Fibroblast of the aortic adventitia (primary cell): ENCODE results near the genes KISS1 and CNTN2.

DNA sequence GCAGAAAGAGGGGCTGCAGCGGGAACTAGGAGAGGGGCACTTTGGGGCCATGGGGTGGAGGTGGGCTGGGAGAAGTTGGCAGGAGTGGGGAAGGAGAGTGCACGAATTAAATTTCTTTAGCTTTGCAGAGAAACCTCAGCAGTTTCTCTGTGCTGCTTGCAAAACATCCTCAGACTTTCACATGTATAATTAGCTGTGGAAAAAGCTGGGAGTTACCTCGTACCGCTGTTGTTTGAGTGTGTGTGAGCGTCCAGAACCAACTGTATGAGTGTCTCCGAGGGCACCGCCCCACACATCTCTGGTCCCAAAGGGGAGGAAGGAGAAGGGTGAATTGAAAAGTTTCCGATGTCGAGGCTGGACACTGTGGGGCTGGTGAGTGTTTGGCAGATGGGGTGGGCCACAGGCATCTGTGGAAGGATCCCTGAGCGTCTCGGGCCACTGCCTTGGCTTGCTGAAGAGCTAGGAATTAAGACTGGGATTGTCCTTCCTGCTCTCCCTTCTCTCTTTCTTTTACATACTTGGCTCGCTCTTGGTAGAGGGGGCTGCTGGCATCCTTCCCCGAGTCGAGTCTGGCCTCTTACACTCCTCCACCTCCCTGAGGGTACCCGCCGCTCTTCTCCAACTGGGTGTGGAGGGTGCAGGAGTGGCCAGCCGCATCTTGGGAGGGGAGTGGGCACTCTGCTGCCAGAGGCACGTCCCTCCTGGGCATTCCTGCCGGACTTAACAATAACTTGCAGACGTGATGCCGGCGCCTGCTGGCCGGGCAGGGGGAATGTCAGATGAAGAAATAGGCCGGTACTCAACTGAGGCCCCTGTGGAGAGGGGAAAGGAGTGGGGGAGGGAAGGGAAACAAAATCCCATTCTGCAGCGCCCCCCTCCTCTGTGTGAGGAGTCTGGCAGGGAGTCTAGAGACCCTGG, 1.3 kb downstream of the ATP2B4 start:
- CAGE, long polyA plus RNA, result no peak

DNA sequence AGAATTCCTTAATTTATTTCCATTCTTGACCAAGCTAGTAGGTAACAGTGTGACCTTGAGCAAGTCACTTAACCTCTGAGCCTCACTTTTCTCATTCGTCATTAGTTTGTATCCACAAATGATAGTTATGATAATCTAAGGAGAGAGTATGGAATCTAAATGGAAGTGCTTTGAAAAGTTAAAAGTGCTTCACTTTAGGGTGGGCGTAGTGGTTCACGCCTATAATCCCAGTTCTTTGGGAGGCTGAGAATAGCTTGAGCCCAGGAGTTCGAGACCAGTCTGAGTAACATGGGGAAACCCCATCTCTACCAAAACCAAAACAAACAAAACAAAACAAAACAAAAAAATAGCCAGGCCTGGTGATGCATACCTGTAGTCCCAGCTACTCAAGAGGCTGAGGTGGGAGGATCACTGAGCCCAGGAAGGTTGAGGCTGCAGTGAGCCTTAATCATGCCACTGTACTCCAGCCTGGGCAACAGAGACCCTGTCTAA, 22.7 kb downstream of the ATP2B4 start:
- CAGE, long polyA plus RNA, result no peak

DNA sequence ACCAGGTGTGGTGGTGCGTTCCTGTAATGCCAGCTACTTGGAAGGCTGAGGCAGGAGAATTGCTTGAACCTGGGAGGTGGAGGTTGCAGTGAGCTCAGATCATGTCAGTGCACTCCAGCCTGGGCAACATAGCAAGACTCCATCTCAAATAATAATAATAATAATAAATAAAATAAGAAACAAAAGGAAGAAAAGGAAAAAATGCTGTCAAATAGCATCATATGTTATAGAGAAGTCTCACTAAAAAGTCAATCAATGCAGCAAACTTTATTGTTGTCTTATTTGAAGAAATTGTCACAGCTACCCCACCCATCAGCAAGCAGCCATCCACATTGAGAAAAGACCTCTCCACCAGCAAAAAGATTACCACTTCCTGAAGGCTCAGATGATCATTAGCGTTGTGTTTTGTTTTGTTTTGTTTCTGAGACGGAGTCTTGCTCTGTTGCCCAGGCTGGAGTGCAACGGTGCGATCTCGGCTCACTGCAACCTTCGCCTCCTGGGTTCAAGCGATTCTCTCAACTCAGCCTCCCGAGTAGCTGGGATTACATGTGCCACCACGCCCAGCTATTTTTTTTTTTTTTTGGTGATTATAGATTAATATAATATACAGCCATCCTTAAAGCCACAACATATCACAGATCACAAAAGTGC, 29.0 kb downstream of the ATP2B4 start:
- CAGE, long polyA plus RNA, result no peak

GRCh38 chr1:204041441-204041812, 31.5 kb upstream of the SOX13 start:
- CAGE, long polyA plus RNA, result no peak

GRCh38 chr1:204081116-204081452, 8.2 kb downstream of the SOX13 start:
- CAGE, long polyA plus RNA, result no peak

DNA sequence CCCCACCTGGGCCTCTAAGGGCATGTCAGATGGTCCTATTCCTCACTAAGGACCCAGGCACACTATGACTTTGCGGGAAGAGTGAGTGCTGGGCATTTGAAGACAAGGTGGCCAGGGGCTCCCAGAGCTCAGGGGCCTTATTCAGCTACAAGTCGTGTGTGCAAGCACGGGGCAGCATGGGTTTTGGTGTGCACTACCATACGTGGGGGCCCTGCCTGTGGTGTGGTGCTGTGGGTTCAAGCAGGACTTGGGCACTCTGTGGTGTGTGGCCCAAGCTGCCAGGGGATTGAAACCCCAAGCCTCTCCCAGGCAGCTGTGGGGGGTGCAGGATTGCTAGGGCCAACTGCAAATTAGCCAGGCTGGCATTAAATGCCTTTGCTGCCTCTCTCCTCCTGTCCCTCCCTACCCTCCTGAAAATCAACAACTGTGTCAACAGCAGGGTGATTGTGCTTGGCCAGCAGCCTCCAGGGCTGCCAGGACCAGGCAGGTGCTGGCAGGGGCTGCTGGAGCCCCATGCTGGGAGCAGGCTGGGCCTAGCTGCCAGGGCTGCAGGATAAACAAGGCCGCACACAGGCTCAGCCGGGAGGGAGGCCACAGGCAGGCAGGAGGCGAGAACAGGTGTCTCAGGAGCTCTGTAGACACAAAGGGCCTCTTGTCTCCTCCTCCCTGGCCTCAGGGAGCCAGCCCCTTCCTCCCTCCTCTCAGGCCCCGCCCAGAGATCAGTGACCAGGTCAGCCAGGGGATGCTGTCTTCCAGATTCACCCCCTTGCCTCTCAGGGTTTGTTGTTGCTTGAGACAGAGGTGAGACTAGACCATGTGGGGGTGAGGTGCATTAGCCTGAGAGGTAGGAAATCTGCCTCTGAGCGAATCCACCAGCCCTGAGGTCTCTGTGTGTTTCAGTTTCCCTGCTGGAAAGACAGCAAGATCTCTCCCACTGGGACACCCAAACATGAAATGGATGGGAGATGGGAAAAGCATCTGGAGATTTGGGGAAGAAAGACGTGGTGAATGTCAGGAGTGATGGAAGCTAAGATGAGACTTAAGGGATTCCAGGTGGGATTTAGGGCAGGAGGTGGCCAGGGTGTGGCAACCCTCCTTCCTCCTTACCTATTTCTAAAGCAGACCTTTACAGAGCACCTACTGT, 11.5 kb downstream of the SOX13 start:
- CAGE, long polyA plus RNA, result no peak

- CAGE, long polyA plus RNA, result no peak
Measured at GRCh38 chr1:204194064-204194631, 2.1 kb downstream of the KISS1 start.

DNA sequence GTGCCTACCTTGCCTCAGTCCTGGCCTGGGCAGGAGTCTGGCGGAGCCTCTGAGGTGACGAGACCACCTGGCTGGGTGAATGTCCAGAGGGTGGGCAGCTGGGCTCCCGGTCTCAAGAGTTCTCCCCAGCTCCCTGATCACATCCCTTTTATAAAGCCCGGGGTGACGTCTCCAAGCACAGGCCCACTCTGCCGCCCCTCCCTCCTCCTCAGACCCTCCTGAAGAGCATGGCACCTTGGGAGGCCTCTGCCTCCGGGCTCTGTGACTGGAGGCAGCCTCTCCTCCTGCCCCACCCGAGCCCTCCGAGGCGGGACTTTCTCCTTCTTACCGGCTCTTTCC, at the start of gene KISS1:
Gene KISS1, minus strand, starts transcription at position 124 of the 339 bp plus-strand sequence.
- CAGE, long polyA plus RNA, result no peak

DNA sequence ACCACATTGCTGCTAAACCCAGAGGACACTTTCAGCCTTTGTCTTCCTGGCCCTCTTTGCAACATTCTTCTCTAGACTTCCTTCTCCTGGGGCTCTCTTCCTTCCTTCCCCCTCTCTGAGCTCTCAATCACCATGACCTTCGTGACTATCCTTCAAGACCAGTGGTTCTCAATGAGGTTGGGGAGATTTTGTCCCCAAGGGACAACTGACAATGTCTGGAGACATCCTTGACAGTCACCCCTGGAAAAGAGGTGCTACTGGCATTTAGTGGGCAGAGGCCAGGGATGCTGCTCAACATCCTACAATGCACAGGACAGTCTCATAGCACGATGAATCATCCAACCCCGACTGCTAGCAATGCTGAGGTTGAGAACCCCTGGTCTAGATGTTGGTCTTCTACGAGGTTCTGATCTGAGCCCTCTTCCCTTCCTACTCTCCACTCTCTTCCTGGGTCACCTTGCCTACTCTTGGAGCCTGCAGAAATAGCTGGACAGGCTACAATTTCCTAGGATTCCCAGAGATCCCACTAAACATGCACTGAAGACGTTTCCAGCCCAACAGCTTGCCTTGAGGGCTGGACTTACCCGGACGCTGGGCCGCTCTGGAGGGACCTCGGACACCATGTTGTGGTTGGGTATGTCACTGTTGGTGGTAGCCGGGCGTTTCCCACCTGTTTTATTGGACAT, 59.4 kb upstream of the GOLT1A start:
- CAGE, long polyA plus RNA, result no peak

DNA sequence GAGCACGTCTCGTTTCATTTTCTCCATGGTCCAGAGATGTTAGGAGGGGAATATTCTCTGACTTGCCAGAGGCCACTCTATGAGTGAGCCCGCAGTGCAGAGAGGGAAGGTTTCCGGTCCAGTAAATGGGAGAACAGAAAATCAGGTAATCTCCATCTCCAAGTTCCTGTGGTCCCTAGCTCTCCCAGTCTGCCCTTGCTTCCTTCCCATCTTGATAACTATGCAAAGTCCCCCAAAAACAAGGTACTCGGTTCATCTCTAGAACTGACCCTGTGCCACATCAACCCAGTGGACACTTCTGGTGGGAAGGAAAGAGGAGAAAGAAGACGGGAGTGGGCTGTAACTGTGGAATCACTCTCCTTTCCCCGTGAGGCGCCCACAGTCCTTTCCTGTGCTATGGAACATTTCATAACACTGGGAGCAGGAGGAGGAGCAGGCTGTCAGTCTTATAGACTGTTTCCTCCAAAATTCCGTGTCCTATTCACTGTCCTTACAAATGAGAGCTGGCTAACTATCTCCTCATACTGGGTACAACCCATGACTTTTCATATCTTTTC, 40.8 kb downstream of the PLEKHA6 start:
- CAGE, long polyA plus RNA, result no peak

- CAGE, long polyA plus RNA, result no peak
Measured at GRCh38 chr1:204320346-204320996, 39.3 kb downstream of the PLEKHA6 start.

DNA sequence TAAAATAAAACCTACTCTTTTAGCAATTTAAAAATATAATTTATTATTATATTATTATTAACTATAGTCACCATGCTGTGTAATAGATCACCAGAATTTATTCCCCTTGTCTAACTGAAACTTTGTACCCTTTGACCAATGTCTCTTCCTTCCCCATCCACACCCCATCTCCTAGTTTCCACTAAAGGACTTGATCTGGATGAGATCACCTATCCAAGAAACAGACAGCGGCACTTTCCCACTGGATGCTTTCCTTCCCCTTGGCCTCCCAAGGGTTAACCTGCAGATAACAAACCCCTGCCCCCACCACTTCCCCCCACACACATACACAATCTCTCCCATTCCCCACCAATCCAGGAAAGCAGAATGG, 24.8 kb downstream of the PLEKHA6 start:
- CAGE, long polyA plus RNA, result no peak

DNA sequence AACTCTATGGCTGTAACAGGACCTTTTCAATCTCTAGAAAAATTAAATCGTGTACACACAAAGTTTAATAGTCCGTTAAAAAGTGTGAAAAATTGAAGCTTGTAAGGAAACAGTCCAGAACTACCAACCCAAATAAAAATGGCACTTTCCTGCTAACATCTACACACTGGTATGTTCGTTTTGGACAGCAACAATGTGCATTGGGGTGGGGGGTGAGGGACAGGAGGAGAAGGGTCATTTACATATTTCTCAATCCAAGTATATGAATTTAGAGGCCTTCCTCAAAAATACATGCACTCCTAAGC, 2.6 kb downstream of the PPP1R15B start:
- CAGE, long polyA plus RNA, result no peak

GRCh38 chr1:204480439-204481542, 13.8 kb downstream of the PIK3C2B start:
- CAGE, long polyA plus RNA, result no peak

DNA sequence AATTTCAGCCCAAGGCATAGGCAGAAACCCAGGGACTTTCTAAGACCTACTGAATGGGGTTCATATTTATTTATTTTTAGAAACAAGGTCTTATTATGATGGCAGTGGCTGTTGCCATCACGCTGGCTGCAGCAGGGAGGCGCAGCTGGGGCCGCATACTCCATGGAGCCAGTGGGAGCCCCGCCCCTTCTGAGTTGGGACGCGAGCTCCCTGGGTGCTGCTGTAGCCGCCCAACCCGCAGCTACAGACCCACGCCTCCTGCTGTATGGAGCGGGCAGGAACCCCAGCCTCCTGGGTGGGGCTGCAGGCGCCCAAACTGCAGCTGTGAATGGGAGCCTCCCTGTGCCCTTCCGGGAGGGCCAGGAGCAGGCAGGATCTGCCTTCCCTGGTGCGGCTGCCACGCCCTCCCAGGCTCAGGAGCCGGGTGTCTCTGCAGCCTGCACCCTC, 66.4 kb upstream of the LRRN2 start:
- CAGE, long polyA plus RNA, result no peak

DNA sequence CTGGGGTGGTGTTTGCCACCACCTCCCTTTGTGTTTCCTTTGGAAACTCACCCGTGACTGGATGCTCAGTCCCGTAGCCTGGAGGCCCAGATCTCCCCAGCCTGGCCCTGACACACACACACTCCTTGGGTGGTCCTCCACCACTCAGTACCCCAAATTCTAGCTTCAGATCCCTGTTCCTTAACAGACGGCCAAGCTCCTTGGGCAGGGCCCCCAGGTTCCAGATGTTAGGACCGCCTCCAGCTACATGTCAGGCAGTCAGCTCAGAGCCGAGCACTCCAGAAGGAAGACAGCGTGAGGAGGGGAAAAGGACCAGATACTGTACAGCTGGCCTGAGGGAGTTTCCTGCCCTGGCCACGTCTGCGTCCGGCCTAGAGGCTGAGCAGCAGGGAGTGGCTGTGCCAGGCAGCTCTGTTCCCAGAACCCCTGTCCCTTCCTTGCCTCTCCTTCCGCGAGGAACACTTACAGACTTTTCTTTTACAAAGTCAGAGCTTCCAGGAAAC, 45.5 kb upstream of the CNTN2 start:
- CAGE, long polyA plus RNA, result no peak

- CAGE, long polyA plus RNA, result no peak
Measured at GRCh38 chr1:205042602-205043569, at the start of gene CNTN2. Gene CNTN2, plus strand, starts transcription at chr1:205043212.

- CAGE, long polyA plus RNA, result no peak
Measured at GRCh38 chr1:205119646-205120771, 1.8 kb downstream of the RBBP5 start.

- CAGE, long polyA plus RNA, result no peak
Measured at GRCh38 chr1:205175407-205176197, 35.9 kb downstream of the DSTYK start.

DNA sequence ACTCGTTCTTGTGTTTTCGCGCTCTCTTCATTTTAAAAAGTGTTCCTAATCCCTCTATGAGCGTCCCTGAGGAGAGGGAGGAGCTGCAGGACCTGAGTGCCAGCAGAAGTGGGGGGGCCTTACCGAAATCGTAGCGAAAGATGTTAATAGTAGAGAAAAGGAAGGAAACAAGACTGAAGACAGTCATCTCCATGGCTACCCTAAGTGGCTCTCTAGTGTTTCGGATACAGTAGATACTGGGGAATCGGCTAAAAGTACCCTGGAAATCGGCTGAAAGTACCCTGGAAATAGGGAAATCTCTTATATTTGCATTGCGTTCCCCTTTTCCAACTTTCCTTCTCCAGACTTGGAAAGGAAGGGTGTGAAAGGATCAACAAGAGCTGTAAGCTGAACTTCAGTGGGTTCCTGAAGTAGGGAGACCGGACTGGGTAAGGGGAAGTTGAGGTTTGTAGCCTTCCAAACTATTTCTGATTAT, 423 bp upstream of the DSTYK start:
- CAGE, long polyA plus RNA, result no peak